LUHMES (cell line): Measurements from ENCODE around the gene OR5K2.

DNA sequence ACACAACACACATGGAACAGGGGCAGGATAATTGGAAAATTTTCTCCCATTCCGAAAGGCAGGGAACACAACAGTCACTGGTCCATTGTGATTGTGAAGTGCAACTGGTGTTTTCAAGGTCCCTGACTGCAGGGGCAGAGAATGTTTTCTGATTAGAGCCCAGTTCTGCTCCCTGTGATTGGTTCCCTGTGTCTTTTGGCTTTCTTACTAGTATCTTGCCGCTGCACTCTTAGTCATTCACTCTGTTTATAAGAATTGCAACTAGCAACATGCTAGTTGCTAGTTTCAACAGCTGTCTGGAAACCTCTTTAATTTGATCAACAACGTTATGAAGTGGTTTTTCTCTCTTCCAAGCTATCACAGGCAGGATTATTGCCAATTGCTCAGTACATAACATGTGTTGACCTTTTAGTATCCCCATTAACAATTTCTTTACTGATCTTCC, 177.5 kb downstream of the EPHA6 start:
- PRO-cap = no peak

GRCh38 chr3:97439446-97439685, 325.2 kb upstream of the ARL6 start:
- PRO-cap = no peak

- PRO-cap = no peak
Measured at GRCh38 chr3:97874303-97875066, 52.7 kb downstream of the CRYBG3 start.

- PRO-cap = no peak
Measured at GRCh38 chr3:97875738-97876621, 54.2 kb downstream of the CRYBG3 start.

GRCh38 chr3:98497490-98497957, at the start of gene OR5K2:
OR5K2 (plus strand) TSS chr3:98497681.
- PRO-cap = no peak

- PRO-cap = no peak
Measured at GRCh38 chr3:99648196-99648647, 9.8 kb downstream of the COL8A1 start.

- PRO-cap = no peak
Measured at GRCh38 chr3:99849579-99850376, 32.1 kb downstream of the CMSS1 start.

- PRO-cap = no peak
Measured at GRCh38 chr3:100041014-100041146, 73.4 kb downstream of the FILIP1L start.

DNA sequence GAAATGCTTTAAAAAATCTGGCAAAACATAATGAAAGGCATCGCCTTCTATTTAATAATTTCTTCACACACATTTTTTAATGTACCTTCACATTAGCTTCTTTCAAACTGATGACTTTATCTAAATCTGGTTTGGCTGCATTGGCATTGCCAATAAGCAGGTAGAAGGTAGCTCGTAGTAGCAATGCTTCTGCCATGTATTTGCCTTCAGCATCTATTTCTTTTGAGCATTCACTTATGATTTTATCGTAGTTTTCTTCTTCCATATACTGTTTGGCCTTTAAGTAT, 23.3 kb downstream of the TOMM70 start:
- PRO-cap = no peak

- PRO-cap = no peak
Measured at GRCh38 chr3:100504150-100504532, 11.7 kb downstream of the TMEM45A start.

DNA sequence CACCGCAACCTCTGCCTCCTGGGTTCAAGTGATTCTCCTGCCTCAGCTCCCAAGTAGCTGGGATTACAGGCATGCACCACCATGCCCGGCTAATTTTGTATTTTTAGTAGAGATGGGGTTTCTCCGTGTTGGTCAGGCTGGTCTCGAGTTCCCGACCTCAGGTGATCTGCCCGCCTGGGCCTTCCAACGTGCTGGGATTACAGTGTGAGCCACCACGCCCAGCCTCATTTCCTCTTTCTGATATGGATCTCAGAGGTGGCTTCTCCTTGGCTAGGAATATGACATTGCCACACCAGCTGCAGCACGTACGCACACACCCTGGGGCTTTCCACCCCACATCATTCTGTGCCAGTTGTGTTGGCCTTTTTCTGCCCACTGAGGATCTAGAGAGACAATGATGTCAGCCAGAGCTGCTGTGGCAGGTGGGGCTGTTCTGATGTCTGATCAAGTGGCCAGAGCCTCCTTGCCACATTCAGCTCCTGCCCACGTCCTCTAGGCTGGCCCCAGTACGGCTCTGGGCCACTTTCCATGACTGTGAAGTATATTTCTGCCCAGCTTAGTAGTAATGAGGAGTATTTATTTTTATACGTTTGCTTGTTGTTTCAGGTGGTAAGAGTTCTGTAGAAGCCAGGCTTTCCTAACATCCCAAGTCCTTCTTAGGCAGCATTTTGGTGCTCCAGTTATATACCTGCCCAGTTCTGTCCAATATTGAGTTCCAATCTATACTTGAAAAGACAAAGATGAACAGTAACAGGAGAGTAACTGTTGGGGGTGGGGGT, 29.1 kb downstream of the TMEM45A start:
- PRO-cap = no peak

GRCh38 chr3:100561487-100562158, 47.8 kb upstream of the ADGRG7 start:
- PRO-cap = no peak

DNA sequence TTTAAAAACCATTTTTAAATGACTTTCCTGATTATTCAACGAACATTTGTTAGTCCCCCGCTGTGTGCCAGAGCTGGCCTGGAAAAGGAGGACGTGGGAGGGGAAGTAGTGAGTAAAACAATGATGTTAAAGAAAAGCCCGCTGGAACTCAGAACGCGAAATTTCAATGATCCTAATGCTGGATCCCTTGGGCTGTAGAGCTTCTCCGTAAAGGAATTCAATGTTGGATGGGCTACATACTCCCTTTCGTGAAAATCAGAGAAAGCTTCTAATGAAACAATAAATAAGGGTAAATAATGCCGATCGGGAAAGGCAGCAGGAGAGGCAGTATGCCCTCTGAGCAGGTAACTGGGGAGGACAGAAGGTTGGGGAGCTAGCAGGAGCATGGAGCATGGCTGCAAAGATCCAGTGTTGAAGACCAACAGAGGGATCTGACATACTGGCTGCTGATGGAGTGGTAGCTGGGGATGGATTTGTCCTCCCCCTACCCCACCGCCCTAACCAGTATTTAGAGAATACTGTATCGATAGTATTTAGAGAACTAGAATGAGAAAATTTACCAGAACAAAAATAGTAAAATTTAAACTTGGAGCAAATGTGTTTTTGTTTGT, 1.2 kb downstream of the ADGRG7 start:
- PRO-cap = no peak

DNA sequence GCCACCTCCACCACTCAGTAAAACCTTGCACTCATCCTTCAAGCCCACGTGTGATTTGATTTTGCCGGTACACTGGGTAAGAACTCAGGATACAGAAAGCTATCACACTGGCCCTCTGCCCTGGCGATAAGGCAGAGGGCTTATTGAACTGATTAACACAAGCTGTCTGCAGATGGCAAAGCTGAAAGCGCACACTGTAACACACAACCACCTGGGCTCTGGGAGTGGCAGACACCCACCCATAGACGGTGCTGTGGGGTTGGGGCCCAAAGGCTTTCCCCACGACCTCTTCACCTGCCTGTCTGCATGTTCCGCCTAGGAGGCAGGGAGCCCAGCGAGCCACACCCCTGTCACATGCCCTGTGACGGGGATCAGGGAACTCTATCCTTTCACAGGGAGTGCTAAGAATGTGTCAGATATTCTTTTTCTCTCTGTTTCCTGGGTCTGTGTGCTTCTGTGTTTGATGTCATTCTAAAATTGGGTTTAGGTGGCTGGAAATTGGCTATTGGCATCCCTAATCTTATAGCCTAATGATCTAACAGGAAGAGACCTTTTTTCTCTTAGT, 12.1 kb upstream of the TFG start:
- PRO-cap = no peak

DNA sequence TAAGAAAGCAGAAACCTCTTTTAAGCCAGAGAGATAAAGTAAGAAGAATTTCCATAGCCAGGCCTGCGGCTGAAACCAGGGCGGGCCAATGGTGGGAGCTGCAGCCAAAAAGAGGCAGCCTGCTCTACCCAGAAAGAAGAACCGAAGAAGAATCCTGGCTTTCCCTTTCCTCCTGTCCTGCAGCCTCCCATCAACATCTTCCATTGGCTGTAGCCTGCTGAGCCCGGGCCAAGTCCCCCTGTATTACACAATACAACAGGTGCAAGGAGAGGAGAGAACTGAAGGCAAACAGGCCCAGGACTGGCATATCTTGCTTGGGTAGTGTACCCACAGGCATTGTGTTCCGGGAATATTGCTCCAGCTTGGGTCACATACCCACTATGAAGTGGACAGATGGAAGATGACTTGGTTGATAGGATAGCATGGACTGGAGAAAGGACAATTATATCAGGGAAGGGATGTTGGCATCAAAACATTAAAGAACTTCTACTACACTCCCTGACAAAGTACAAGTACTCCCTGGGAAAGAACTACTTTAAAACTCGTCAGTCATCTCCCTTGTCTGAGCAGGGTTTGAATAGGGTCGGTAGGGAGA, 11.4 kb upstream of the TFG start:
- PRO-cap = no peak

DNA sequence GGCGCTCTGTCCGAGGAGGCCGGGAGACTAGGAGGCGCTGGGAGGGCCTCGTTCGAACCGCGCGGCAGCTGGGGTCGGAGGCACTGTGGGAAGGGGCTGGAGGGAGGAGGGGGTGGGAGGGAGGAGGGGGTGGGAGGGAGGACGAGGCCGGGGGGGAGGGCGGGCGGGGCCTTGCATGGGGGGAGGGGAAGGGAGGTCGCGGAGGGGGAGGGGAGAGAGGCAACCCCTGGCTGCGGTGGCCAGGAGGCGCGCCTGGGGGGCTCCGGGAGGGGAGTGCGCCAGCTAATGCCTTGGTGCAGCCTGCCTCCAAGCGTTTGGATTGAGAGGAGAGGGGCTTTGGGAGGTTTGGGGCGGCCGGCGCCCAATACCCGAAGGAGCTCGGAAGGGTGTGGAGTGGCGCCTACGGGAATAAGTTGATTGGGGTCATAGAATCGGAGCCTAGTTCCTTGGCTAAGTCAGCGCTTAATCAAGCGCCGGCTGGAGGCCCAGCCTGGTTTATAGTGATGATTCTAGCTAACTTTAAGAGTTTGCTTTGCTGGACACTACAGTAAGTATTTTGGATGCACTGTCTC, 541 bp downstream of the TFG start:
- PRO-cap = bidirectional peak, plus-strand start at position 188 of the sequence, minus-strand start at position 88 of the sequence

DNA sequence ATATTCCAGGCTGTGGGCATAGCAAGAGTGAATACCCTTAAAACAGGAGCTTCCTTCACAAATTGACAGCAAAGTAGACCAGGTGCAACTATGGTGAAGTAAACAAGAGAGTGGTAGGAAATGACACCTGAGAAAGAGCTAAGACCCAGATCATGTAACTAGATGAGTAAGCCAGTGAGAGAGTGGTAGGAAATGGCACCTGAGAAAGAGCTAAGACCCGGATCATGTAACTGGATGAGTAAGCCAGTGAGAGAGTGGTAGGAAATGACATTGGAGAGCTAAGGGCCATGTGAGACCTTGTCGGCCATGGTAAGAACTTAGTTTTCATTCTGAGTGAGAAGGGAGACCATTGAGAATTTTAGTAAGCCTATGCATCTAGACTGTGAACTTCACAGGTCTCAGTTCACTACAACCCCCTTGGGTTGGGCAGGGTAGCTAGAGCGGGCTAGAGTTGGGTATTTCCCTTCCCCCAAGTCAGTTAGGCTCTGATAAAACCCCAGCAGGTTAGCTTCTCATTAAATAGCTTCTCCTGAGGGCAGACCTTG, 5.4 kb upstream of the SENP7 start:
- PRO-cap = no peak

DNA sequence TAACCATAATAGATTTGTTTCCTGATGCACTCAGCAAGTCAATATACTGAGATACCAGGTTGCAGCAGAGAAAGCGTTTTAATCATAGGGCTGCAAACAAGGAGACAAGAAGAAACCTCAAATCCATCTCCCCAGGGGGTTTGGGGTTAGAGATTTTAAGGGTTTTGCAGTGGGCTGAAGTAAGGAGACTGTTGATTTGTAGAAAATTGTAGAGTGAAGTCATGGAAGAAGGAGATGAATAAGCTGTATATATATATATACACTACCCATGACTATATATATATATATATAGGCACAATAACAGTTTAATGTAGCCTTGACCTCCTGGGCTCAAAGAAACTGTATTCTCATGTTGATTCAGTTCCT, 12.7 kb upstream of the TRMT10C start:
- PRO-cap = no peak

DNA sequence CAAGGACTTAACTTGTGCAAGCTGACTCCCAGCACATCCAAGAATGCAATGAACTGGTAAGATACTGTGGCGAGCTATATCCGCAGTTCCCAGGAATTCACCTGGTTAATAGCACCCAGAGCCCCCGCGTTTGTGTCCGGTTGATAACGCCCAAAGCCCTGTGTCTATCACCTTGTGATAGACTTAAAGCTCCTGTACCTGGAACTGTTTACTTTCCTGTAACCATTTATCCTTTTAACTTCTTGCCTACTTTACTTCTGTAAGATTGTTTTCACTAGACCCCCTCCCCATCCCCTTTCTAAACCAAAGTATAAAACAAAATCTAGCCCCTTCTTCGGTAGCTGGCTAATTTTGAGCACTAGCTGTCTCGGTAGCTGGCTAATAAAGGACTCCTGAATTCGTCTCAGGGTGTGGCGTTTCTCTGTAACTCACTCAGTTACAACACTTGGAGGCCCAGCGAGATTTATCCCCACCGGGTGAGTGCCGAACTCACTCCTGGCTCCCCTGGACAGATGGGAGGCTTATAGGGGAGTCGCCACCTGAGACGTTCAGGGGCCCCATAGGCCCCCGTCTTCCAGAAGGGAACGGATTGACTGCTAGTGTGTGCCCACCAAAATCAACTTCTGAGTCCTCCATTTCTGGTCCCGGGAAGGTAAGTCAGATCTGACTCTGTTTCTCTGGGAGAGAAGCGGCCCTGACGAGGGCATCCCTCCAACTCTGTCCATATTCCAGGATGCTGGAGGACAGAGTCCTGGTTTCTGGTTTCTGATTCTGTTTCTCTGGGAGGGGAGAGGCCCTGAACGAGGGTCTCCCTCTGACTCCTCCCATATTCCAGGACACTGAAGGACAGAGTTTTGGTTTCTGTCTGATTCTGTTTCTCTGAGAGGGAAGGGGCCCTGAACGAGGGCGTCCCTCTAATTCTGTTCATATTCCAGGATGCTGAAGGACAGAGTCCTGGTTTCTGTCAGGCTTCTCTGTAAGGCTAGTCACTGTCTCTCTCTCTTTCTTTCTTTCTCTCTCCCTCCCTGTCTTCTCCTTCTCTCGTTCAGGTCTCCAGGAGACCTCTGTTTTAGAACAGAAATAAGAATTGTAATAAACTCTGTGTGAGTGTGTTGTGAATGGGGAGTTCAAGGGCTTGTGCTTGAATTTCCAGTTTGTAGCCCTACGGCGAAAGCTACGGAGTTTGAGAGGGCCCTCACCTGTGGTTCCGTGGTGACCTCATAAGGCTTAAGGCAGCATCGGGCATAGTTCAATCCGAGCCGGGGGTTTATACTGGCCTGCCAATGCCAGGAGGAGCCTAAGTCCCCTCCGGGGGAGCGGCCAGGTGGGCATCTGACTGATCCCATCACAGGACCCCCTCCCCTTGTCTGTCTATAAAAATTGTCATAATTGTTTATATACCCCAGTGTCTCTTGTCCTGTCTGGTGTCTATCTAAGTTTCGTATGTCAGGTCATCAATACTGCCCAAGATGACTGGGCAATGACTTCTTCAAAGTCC, 44.2 kb downstream of the ZBTB11 start:
- PRO-cap = no peak

DNA sequence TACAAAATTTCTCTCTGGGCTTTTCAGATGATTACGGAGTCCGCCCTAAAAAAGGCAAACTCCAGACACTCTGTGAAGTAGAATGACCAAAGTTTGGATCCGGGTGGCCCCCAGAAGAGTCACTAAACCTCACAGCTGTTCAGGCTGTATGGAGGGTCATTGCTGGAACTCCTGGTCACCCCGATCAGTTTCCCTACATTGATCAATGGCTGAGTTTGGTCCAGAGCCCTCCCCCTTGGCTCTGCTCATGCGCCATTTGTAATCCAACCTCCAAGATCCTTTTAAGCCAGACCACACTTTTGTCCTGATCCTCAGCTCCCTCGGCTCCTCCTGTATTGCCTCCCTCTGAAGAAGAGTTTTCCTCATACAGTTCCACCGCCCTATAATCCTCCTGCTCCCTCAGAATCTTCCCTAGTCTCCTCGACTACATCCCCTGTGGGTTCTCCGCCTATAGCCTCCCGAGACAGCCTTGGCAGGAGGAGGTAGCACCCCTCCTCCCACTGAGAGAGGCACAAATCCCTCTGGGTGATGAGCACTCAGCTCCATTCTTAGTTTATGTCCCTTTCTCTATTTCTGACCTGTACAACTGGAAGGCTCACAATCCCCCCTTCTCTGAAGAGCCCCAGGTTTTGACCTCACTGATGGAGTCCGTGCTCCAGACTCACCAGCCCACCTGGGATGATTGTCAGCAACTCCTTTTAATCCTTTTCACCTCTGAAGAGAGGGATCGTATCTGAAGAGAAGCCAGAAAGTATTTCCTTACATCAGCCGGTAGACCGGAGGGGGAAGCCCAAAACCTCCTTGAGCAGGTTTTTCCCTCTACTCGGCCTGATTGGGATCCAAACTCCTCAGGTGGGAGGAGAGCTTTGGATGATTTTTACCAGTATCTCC, 42.1 kb downstream of the ZBTB11 start:
- PRO-cap = no peak